ENCODE data around the genes BCAM and ERCC1.

GRCh38 chr19:44757718-44758954 is 9.6 kb downstream of the BCL3 start:
- PRO-cap, result bidirectional peak, plus-strand start at chr19:44758376, minus-strand start at chr19:44758222

DNA sequence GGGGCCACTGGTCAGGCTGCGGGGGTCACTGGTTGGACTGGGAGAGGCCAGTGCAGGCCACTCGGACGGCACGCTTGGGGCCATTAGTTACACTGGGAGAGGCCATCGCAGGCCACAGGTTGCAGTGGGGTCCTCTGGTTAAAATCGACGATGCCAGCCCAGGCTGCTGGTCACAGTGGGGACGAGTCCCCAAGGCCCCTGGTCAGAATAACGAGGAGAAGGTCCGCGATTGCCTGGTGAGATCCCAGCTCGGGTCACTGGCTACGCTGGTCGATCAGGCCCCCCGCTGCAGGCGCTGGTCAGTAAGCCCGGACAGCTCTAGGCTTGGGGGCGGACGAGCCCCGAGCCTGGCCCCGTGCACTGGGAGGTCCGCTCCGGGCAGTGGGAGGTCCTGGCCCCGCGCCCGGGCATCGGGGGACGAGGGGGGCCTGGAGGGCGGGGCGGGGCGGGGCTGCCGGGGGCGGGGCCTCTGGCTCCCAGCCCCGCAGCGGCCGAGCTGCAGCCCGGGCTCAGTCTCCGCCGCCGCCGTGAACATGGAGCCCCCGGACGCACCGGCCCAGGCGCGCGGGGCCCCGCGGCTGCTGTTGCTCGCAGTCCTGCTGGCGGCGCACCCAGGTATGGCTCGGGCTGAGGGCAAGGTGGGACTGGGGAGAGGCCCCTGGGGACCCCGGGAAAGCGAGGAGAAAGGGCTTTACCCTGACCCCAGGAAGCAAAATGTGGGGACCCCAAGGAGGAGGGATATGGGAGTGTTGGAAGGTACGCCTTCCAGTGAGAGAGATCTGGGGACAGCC is at the start of gene BCAM:
Gene BCAM (plus strand): TSS at position 512 of the 791 bp plus-strand sequence.
- PRO-cap, result bidirectional peak, plus-strand start at position 512 of the sequence, minus-strand start at position 320 of the sequence

GRCh38 chr19:44859746-44860297 is 13.7 kb downstream of the NECTIN2 start:
- PRO-cap, result no peak

DNA sequence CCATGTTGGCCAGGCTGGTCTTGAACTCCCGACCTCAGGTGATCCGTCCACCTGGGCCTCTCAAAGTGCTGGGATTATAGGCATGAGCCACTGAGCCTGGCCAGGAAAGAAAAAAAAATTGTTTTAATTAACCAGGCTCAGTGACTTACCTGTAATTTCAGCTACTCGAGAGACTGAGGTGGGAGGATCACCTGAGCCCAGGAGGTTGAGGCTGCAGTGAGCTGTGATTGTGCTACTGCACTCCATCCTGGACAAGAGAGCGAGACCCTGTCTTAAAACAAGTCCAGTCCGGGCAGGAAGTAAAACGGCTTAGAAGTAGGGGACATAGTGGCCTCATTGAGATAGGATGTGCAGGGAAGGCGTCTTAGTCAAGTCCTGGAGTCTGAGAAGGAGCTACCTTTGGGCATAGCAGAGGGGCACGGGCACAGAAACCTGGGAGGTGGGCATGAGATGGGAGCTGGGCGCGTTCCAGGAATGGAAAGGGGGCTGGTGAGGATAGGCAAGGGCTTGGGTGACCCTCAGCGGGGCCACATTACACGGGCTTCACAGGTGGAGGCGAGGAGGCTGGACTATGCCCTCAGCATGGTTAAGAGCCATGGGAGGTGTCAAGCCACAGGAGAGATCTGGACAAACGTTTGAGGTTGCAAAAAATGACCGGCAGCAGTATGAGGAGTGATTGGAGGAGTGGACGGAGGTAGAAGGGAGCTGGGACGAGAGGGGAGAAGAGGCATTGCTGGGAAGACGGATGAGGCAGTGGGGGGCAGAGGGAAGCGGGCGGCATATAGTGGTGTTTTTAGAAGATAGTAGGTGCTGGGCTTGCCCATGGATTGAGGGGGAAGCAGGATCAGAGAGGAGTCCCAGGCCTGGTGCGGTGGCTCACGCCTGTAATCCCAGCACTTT is 21.4 kb downstream of the NECTIN2 start:
- PRO-cap, result no peak

DNA sequence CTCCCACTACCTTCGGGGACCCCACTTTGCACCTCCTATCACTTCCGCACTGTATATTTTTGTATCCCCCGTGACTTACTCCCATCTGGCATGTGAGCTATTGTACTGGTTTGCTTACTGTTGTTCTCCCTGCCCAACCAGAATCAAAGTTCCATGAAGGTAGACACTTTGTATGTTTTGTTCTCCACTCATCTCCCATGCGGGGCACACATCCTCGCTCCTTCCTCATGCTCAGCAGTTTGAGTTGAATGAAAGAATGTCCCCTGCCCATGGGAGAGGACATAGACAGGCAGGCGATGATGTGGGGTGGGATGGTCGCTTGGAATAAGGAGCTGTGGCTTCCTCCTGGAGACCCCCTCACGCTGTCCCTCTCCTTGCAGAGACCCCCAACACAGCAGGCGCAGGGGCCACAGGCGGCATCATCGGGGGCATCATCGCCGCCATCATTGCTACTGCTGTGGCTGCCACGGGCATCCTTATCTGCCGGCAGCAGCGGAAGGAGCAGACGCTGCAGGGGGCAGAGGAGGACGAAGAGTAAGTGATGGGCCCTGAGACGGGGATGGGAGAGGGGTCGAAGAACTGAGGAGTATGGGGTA is 9.1 kb upstream of the TOMM40 start:
- PRO-cap, result no peak

- PRO-cap, result bidirectional peak, plus-strand start at chr19:44890597, minus-strand start at chr19:44890403; bidirectional peak, plus-strand start at chr19:44890763, minus-strand start at chr19:44890788; bidirectional peak, plus-strand start at chr19:44891283, minus-strand start at chr19:44890922
Observed at GRCh38 chr19:44890039-44891040, 714 bp upstream of the TOMM40 start.

GRCh38 chr19:44909062-44909833 is 3.7 kb downstream of the APOE start:
- PRO-cap, result no peak

DNA sequence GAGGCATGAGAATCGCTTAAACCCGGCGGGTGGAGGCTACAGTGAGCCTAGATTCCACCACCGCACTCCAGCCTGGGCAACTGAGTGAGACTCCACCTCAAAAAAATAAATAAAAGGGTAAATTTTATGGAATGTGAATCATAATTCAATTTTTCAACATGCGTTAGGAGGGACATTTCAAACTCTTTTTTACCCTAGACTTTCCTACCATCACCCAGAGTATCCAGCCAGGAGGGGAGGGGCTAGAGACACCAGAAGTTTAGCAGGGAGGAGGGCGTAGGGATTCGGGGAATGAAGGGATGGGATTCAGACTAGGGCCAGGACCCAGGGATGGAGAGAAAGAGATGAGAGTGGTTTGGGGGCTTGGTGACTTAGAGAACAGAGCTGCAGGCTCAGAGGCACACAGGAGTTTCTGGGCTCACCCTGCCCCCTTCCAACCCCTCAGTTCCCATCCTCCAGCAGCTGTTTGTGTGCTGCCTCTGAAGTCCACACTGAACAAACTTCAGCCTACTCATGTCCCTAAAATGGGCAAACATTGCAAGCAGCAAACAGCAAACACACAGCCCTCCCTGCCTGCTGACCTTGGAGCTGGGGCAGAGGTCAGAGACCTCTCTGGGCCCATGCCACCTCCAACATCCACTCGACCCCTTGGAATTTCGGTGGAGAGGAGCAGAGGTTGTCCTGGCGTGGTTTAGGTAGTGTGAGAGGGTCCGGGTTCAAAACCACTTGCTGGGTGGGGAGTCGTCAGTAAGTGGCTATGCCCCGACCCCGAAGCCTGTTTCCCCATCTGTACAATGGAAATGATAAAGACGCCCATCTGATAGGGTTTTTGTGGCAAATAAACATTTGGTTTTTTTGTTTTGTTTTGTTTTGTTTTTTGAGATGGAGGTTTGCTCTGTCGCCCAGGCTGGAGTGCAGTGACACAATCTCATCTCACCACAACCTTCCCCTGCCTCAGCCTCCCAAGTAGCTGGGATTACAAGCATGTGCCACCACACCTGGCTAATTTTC is 9.8 kb downstream of the APOC1 start:
- PRO-cap, result no peak

GRCh38 chr19:44925299-44925866 is 11.0 kb downstream of the APOC1 start:
- PRO-cap, result no peak

DNA sequence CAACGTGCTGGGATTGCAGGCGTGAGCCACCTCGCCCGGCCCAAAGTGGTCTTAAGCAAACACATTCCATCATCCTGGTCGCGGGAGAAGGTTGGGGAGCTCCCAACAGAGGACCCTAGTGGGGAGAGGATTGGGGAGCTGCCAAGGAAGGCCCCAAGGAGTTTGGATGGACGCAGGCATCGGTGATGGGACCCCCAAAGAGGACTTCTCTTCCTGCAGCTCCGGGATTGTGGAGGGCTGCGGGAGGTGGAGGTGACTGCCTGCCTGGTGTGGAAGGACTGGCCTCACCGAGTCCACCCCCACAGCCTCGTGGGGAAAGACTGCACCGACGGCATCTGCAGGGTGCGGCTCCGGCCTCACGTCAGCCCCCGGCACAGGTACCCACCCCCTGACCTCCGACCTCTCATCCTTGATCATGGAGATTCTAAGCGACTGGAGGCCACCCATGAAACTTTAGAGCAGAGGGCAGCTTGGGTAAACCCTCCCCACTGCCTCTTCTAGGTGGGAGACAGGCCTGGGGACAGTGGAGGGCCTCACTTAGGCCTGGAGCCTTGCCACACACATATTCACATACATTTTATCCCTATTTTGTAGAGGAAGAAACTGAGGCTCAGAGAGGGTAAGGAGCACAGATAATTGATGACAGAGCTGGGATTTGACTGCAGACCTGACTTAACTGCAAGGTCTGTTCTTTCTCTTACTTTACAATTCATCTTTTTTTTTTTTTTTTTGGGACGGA is 16.8 kb upstream of the CLASRP start:
- PRO-cap, result no peak

DNA sequence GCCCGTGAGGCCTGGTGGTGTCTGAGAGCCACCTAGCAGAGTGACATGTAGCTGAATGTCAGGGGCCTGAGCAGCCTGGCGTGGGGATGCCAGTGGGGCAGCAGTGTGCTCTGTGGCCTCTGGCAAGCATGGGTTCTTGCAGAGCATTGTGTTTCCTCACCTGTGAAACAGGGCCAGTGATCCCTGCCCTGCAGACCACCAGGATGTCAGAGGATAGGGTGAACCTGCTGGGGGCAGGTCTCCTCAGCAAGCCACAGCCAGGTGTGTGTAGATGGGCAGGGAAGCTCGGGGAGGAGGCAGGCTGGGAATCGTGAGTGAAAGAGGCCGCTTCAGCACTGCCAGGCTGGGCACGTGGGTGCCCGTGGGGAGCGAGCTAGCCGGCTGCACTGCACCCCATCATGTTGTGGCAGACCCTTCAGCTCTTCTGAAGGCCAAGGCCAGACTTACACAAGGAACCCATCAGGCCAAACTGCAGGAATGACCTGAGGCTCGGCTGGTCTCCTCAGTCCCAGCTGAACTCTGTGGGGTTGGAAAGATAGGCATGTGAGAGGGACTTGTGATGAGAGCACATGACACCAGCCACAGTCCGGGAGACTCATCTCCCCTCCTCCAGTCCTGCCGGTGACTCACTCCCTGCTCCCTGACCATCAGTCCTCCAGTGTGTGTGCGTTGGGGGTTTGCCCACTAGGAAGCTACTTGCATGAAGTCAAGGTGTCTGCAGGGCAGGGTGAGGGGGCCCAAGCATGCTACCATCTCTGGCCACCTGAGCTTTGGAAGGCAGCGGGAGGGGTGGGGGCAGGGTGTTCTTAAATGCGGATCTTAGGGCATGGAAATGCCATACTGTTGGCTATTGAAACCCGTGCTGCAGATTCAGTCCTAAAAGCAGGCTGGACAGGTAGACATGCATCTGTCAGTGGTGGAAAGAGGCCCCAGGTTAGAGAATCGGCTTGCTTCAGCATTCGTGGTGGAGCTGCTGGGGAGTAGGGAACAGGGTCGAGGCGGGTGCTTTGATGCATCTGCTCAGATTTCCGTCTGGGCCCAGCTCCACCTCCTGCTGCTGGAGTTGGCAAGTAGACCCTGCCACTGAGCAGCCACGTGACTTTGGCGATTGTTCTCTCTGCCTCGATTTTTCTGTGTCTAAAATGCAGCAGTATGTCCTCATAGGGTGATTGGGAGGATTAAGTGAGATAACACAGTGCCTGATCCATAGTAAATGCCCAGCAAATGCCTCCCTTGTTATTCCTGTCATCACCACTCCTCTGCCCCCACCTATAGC is 5.3 kb downstream of the PPP1R37 start:
- PRO-cap, result no peak

- PRO-cap, result no peak
Observed at GRCh38 chr19:45164550-45165143, 3.9 kb upstream of the NKPD1 start.

DNA sequence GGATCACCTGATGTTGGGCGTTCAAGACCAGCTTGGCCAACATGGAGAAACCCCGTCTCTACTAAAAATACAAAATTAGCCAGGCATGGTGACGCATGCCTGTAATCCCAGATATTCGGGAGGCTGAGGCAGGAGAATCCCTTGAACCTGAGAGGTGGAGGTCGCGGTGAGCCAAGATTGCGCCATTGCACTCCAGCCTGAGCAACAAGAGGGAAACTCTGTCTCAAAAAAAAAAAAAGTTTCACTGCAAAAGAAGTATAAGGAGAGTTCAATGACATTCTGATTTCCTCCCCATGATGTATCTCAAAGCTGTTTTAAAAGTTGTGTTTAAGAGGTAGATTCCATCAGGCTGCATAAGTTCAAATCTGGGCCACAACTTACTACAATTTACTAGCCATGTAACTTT is 10.6 kb downstream of the MARK4 start:
- PRO-cap, result no peak

DNA sequence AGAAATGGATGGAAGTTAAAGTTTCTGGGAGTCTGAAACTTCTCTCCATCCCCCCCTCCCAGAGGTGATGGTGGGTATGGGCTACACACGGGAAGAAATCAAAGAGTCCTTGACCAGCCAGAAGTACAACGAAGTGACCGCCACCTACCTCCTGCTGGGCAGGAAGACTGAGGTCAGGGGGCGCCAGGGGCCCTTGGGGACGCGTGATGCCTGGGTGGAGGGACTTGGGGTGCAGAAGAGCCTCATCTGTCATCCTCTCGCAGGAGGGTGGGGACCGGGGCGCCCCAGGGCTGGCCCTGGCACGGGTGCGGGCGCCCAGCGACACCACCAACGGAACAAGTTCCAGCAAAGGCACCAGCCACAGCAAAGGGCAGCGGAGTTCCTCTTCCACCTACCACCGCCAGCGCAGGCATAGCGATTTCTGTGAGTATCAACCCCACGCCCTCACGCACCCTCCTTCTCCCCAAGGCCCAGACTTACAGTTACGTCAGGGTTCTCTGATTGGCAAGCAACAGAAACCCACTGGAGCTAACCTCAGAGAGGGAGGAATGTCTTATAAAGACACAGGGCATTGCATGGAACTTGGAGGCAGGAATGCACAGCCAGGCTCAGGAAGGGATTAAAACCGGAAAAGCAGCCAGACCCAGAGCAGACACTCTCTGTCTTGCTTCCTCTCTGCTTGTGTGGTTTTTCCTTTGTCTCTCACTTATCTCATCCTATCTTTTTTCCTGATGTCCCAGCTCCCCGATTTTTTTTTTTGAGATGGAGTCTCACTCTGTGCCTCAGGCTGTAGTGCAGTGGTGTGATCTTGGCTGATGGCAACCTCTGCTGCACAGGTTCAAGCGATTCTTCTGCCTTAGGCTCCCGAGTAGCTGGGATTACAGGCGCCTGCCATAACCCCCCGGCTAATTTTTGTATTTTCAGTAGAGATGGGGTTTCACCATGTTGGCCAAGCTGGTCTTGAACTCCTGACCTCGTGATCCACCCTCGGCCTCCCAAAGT is 29.5 kb downstream of the MARK4 start:
- PRO-cap, result no peak

DNA sequence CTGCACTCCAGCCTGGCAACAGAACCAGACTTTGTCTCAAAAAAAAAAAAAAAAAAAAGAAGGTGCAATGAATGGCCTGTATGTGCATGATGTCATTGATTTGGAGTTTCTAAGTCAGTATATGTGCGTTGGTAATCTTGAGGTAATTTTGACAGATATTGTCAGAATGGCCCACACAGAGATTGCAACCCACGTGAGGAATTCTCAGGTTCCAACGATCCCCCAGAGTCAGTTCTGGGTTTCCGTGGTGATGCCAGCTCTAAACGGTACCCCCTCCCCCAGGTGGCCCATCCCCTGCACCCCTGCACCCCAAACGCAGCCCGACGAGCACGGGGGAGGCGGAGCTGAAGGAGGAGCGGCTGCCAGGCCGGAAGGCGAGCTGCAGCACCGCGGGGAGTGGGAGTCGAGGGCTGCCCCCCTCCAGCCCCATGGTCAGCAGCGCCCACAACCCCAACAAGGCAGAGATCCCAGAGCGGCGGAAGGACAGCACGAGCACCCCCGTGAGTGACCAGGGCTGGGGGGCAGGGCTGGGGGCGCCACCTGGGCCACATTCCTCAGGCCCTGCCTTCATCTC is 35.4 kb downstream of the CKM start:
- PRO-cap, result no peak

DNA sequence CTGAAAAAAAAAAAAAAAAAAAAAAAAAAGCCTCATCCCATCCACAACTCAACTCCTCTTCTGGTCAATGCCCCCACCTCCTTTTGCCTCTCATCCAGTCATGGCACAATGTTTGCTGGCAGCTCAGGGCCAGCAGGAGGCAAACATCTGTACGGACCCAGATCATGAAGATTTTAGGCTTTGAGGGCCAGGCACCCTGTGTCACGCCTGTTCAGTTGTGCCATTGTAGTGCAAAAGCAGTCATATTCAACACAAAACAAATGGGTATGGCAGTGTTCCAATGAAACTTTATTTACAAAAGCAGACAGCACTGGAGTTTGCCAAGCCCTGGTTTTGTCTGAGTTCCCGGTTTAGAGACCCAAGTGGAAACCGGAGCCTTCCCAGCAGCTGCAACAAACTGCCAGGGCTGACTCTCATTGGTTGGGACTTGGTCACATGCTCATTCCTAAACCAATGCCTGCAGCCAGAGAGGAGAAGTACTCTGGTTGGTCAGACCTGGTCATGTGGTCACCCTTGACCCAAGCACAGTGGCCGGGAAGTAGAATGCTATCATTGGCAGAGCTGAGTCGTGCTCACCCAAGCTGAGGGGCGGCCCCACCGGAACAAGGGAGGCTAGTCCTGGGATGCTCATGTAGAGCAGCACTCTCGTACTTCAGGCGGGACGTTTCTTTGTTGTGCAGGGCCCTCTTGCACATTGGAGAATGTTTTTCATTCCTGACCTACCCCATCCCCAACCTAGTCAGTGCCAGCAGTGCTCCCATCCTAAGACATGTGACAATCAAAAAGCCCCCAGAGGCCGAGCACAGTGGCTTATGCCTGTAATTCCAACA is 22.1 kb downstream of the CKM start:
- PRO-cap, result no peak

DNA sequence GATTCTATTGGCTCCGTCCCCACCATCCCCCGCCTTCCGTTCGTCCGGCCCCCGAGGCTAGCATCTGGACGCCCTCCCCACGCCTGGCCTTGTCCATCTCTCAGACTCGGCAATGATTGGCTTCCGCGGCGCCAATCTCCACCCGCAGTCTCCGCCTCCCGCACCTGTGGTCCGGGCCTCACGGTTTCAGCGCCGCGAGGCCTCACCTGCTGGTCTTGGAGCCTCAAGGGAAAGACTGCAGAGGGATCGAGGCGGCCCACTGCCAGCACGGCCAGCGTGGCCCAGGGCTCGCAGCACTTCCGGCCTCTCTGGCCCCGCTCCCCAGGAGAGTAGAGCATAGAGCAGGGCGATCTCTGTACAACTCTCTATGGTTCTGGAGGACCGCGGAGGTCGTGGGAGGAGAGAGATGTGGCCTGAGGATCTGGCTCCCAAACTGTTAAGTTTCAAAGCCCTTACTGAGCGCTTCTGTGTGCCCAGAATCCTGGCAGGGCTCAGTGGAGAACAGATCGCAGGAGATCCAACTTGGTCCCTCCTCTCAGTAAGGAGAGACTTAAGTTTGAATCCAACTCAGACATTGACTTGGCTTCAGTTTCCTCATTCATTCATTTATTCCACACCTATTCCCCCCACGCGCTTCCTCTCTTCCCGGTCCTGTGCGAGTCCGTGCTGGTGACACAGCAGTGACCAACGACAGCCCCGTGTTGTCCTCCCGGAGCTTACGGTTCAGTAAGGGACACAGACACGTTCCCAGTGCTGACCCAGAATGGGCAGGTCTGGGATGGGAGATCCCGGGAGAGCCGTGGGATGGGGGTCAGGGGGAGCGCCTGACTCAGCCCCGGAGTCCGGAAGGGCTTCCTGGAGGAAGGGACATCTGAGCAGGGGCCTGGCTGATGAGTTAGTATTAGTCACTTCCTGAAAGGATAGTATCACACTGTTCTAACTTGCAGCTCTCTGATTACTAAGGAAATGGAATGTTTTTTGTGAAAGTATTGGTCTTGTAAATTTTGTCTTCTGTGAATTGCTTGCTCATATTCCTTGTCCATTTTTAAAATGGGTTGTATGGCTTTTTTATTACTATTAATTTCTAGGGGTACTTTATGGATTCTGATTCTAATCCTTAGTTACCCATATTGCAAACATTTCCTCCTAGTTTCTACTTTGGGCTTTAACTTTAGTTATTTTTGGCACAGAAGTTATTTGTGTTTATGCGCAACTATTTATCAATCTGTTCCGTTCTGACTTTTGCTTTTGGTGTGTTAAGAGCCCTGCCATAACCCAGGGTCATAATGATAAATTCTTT is at the start of gene ERCC1:
Gene ERCC1 (minus strand): TSS at position 301 of the 1,300 bp plus-strand sequence.
- PRO-cap, result bidirectional peak, plus-strand start at position 39 of the sequence, minus-strand start outside the sequence; bidirectional peak, plus-strand start at position 378 of the sequence, minus-strand start at position 310 of the sequence; bidirectional peak, plus-strand start at position 898 of the sequence, minus-strand start at position 765 of the sequence

- PRO-cap, result no peak
Observed at GRCh38 chr19:45471917-45472249, 4.1 kb downstream of the FOSB start.

DNA sequence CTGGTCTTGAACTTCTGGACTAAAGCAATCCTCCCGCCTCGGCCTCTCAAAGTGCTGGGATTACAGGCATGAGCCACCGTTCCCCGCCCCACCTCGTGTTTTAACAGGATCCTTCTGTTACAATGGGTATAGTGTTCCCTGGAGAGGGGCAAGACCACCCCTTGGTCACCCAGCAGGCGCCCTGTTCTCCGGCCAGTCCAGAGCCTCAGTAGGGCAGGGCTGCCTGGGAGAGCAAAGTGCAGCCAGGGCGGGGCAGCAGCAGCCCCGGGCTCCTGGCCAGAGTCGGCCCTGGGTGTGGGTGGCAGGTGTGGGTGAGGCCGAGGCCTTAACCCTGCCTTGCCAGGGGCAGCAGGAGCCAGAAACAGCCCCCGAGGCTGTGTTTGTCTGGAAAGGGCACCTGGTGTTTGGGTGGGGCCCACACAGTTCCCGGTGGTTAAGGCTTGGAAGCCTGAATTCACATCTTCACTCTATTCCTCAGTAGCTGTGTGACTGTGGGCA is 7.2 kb downstream of the VASP start:
- PRO-cap, result no peak

GRCh38 chr19:45522342-45523099 is 15.2 kb downstream of the VASP start:
- PRO-cap, result no peak